ENCODE results near the genes KCTD1 and DSC1.

GRCh38 chr18:23504564-23505215, 1.4 kb downstream of the RMC1 start:
- PRO-cap: no peak

DNA sequence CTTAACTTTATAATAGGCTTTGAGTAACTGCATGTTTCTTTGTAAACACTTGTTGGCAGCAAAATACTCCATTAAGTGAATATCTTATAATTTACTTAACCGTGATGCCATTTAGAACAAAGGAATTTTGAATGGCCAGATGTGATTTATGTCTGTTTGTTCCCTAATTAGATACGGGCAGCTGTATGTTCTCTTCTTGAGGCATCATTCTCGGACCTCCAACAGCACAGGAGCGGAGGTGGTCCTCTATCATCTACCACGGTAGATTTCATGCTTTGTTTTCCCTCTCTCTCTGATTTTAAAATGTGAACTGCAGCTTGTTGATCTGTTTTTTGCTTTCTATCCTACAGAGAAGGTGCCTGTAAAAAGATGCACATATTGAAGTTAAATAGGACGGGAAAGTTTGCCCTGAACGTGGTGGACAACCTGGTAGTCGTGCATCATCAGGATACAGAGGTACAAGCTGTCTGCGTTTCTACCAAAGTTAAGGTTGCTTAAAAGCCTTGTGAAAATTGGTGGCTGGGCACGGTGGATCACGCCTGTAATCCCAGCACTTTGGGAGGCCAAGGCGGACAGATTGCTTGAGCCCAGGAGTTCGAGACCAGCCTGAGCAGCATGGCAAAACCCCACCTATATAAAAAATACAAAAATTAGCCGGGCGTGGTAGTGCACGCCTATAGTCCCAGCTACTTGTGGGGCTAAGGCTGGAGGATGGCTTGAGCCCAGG, 15.6 kb downstream of the RMC1 start:
- PRO-cap: no peak

DNA sequence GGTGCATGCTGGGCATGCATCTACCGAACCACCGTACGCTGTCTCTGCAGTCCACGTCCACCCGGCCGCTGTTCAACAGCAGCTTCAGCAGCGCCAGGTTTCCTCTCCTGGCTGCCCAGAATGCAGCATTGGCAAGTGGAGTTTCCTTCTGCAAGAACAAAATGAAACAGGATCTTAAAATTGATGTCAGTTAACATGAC, 13.8 kb downstream of the ANKRD29 start:
- PRO-cap: no peak

- PRO-cap: no peak
Measured at GRCh38 chr18:23778702-23779551, 89.7 kb downstream of the LAMA3 start.

GRCh38 chr18:23884187-23885319, 130.0 kb upstream of the TTC39C start:
- PRO-cap: bidirectional peak, plus-strand start at chr18:23885052, minus-strand start at chr18:23884843

DNA sequence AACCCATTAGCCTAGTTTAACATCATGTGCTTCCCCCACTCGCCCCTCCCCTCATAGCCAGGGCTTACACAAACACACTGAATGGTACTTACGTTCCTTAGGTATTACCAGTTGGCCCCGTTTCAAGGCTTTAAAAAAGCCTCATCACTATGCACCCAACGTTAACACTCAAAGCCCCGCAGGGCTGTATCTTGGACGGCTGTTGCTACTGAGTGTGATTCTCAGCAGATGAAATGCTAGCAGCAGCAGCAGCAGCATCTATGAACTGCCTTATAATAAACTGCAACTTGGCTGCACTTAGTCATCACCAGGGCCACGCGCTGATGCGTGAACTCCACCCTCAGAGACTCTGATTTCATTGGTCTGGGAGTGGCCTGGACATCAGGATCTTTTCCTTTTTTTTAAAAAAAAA, 20.0 kb upstream of the TTC39C start:
- PRO-cap: no peak

DNA sequence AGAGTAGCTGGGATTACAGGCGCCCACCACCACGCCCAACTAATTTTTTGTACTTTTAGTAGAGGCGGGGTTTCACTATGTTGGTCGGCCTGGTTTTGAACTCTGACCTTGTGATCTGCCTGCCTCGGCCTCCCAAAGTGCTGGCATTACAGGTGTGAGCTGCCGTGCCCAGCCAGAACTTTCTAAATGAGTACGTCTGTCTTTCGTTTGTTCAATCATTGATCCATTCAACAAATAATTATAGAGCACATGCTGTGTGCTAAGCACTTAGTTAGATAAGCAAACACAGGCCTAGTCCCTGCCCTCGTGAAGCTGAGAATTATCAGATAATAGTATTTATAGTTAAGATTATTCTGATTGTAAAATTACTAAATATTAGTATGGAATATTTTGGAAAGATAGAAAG, 56.5 kb downstream of the TTC39C start:
- PRO-cap: no peak

GRCh38 chr18:24632701-24633043, 172.2 kb downstream of the HRH4 start:
- PRO-cap: no peak

GRCh38 chr18:24914346-24914831, 437.6 kb downstream of the ZNF521 start:
- PRO-cap: no peak

DNA sequence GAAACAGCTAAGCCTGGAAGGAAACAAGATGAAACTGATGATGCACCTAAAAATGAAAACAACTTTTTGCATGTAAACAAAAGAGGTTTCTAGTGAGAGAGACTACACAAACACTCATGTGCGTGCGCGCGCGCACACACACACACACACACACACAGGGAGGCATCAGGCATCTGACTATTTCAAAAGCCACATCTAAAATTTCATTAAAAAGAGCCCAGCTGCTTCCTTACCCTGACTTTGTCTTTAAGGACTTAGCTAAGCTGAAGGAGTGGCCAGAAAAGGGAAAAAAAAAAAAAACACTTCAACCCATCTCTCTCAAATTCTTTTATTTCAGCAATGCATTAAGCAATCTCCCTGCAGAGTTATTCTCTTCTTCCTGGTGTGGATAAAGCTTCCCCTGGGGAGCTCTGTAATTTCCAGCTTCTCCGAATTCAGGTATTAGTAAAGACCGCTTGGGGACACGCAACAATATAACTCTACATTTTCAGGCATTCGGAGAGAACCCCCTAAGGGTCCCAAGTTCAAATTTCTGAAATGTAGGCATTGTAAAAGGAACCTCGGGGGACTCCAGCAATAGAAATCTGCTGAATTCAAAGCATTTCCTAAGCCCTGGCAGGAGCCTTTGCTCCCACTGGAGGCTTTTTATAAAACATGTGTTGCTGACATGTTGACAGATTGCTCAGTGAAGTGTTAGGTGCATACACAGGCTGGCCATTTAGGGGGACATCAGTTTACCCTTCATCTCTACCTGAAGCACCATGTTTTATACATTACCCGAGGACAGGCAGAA, 67.0 kb downstream of the ZNF521 start:
- PRO-cap: no peak

DNA sequence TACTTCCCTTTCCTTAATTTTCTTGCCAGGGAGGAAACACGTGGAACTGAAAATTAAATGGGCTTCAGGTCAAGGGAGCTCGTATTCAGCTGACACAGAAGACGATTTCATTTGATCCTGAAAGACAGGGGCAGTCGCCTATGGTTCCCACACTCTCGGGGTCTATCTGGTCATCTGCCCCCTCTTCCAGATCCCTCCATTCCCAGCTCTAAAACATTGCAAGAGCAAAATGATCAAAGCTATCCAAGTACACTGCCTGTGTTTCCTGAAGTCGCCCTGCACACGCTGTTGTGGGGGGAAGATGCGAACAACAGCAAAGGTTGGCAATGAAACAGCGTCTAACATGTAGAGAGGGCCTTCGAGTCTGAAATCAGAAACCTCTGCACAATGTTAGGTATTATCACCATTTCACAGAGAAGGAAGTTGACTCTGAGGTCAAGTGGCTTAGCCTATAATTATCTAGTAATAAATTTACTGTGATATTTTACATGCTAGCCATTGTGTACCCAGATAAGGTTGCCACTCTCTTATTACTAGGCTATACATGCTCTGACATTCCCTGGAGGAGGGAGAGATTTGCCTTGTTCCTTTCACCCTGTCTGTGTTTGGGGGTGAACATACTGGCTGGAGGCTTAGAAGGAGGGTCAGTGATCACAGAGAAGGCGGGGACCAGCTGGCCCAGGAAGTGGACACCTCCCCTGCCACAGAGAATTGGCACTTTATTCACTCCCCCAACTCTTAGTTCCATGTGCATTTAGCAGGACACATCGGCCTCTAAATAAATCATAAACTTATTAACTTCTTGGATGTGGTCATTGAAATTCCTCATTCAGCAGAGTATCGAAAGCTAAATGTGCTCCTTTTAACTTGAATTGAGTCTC, 36.9 kb downstream of the KCTD1 start:
- PRO-cap: no peak

GRCh38 chr18:26548268-26548643, at the start of gene KCTD1:
Gene KCTD1 (minus strand): TSS chr18:26548553.
- PRO-cap: bidirectional peak, plus-strand start at chr18:26548674, minus-strand start at chr18:26548550

DNA sequence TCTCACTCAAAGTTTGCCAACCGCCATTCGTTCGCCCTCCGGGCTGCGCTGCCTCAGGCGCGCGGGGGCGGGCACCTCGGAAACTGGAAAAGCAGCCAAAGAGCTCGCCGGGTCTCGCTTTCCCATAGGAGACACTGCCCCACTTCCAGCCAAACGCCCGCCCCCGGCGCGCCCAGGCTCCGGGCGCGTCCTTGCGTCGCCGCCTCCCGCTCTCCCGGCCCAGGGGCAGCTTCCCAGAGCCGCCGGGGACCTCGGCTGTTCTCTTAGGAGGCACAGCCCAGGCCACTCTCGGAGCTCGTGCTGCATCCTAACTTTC, 1.3 kb upstream of the KCTD1 start:
- PRO-cap: bidirectional peak, plus-strand start at position 236 of the sequence, minus-strand start at position 85 of the sequence

DNA sequence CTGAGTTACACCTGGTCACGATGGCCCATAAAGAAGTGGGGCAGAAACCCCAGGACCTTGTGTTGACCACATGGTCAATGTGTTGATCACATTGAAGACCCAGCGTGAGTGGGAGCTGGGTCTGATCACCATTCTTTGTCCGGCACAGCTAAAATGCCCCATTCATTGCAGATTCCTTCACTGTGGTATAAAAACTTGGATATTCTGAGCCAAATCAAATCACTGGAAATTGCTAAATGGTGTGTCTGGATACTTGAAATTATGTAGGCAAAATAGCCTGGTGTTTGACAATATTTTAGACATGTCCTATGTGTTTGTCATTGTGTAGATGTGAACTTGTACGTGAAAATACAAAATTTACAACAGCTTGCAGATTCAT, 117.0 kb upstream of the KCTD1 start:
- PRO-cap: no peak

- PRO-cap: no peak
Measured at GRCh38 chr18:27510274-27510850, 325.3 kb upstream of the CHST9 start.

DNA sequence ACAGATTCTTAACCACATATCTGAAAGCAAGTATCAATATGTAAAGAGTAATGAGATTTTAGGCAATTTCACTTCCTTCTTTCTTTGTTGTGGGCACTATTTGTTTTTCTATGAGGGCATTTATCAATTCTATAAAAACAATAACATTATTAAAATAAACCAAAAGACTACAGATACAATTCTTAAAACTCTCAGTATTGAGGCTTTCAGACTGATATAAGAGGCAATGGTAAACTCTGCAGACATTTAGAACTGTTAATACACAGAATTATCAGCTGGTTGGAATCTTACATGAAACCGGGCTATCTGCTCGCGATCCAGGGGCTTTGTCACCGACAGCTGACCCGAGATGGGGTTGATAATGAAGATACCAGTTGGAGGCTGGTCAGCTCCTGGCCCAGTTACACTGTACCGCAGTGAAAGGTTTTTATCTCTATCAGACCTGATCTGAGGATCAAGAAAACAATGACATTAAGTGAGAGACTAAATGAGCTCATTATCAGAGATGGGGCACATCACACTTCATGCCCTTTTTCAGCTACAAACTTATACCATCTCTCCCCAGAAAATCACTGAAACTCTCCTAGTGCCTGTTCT, 167.4 kb downstream of the CDH2 start:
- PRO-cap: no peak

DNA sequence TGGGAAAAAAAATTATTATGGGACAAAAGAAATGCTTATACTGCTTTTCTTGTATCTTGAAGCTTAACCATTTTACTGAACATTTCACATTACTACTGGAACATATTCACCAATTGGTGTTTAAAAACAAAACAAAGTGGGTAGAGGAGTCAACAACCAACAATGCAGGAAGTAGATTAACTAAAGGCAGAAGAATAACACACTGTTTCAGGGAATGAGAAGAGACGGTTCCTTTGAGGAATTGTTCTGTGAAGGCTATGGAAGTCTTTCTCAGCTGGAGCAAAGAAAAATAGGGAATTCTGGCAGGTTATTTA, 113.8 kb downstream of the CDH2 start:
- PRO-cap: no peak

DNA sequence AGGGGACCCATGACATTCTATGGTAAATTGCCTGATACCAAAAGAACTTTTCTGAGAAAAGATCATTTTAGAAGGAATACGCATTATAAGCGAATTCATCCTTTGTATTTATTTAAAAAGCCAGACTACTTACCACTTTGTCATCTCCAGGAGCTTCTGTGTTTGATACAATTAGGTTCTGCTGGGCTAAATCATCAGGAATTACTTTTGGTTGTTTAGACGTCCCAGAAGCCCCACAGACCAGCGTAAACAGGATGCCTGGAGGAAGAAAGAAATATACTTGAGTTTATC, 28.0 kb upstream of the DSC3 start:
- PRO-cap: no peak

- PRO-cap: no peak
Measured at GRCh38 chr18:31162565-31163044, at the start of gene DSC1. Gene DSC1 (minus strand): TSS chr18:31162856.

DNA sequence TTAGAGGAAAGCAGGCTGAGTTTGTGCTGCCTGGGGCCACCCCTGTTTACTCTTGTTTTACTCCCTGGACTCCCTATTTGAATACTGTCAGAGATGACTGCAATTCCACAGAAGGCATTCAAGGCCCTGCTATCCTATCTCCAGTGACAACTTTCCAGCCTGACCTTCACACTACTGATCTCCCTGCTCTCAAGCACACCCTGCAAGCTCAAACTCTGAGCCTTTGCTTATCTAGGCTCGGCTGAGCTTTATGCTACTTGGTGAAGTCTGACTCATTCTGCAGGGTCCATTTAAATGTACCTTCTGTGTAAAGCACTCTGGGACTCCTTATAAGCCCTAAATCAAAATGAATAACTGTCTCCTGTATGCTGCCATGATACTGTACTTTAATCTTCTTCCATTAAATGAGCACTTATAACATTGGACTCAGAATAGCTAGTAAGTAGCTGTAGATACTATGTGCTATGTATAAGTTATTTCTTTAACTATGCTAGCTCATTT, 39.3 kb upstream of the DSG1 start:
- PRO-cap: no peak

Measured in tibial artery (tissue), 1 donor.